Bronchus fibroblast of lung (primary cell): ENCODE measurements around the genes CPNE2, PSME3IP1, CCL22 and ZNF319.

- RAMPAGE, long total RNA, result no peak
Measured at GRCh38 chr16:56994210-56994799, 4.9 kb downstream of the NLRC5 start.

DNA sequence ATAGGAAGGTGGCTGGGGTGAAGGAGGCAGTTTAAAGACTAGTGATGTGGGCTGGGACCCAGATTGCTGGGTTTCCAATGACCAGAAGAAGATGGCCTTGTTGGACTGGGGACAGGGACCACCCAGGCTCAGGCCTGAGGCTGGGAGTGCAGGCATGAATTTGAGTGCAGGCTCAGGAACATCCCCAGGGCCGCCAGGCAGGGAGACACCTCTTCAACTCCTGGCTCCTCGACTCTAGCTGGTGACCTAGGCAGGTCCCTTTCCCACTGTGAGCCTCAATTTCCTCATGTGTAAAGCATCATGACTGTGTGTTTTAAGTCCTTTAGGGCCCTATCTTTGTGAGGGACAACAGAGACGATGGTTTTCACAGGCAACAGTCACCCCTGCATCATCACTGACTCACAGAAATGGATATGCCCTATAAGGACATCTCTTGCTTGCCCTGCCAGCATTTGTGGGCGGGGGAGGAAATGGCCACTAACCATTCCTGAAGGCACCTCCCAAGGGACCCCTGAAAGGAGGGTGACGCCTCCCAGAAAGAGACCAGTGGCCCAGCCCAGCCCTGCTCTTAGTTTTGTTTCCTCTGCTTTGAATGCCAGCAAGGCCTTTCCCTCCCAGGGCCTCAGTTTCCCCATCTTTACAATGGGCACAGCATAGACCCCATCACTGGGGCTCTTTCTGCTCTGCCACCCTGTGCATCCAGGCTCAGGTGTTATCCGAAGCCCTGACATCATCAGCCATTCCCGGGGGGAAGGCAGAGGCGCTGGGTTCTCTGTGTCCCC lies 11.2 kb downstream of the NLRC5 start:
- RAMPAGE, long total RNA, result no peak

DNA sequence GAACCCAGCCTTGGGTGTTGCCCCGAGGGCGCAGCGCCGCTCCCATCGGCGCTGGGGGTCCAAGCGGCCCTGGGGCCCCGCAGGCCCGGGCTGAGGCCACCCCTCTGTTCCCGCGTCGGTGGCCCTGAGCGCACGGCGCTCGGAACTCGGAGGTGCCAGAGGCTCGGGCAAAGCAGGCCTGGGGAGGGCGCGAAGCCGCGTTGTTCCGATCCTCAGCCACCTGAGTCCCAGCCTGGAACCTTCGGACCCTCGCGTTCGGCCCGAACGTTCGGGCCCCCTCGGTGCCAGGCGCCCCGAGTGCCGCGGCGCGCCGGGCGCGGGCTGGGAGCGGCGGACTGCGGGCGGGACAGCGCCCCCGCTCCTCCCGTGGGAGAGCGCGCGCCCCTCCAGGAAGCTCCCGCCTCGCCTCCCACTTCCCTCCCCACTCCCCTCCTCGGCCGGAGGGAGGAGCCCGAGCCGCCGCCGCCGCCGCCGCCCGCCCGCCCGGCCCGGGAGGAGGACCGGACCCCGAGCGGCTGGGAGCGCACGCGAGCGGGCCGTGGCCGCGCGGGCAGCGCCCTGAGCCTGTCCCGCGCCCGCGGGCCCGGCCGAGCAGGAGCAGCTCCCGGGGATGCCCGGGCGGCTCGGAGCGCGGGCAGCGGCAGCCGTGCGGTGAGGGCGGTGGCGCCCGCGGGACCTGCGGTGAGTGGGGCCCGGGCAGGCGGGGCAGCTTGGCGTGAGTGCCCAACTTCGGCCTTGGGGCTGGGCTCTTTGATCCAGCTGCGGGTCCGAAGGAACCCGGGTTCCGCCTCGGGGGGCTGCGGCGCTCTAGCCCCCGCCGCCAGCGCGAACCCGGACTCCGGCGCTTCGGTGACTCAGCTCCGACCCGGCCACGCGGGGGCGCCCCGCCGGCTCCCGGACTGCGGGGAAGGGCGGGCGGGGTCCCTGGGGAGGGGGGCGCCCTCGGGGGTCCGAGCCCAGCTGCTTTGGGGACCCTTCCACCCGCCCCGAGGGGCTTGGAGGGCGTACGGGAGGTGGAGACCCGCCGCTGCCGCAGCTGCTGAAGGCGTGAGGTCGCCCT lies at the start of gene CPNE2:
CPNE2 (plus strand) TSS at position 474 of the 1,060 bp plus-strand sequence.
- RAMPAGE, long total RNA, result no peak

DNA sequence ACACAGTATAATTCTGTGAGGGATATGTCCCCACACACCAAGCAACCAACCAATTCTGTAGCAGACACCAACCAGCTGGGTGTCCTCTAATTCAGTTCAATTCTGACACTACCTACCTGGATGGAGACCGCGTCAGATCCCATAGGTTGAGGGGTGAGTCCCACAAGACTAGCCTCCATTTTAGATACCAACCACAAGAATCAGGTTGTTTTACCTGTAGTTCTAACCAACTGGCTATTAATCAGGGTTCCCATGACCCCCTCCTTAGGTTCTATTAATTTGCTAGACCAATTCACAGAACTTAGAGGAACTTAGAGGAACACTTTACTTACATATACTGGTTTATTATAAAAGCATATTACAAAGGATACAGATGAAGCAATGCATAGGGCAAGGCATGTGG lies 4.4 kb downstream of the PSME3IP1 start:
- RAMPAGE, long total RNA, result no peak

DNA sequence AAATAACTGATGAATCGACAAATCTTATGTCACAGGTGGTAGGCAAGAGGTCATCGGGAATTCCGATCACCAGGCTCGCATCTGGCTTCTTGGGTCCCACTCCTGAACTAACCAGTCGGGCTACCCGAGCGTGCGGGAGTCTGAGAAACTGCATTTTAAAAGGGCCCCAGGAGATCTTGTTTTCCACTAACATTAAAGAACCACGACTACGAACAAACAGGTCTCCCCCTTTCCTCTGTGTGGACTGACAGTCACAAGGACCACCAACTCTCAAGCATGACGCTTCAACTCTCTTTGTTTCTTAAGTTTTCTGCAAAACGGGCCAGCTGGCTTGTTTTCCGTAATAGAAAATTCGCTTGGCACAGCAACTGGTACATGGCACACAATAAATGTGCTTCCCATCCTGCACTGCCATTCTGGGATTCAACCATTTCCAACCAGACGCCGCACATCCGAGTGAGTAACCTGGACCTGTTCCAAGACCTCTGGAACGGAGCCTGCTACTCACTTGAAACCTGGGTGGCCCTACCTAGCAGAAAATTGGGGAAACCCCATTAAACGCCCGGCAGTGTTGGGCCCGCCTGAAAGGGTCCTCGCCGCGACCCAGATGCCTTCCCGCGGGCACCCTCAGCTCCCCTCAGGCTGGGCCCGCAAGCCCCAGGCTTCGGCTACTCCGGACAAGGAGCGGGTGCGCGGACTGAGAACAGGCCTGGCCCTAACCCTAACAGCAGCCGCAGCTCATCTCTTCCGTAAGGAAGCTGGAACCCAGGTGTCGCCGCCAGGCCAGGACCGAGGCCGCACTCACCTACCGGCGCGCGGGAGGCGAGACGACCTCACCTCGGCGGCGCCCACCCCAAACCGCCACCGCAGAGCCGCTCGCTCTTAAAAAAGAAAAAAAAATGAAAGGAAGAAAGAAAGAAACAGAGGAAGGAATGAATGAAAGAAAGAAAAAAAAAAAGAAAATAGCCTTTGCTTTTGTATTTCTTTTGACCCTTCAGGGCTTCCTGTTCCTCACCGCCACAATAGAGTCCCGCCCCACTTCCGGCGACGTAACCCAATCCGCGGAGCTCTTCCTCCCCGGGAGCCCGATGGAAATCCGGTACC lies at the start of gene PSME3IP1:
PSME3IP1 (minus strand) TSS at position 1,024 of the 1,104 bp plus-strand sequence.
- RAMPAGE, long total RNA, result start-site peak on the minus strand centred at position 1,022 of the sequence, 59 bp wide, 1,161 and 774 reads in 2 replicates

DNA sequence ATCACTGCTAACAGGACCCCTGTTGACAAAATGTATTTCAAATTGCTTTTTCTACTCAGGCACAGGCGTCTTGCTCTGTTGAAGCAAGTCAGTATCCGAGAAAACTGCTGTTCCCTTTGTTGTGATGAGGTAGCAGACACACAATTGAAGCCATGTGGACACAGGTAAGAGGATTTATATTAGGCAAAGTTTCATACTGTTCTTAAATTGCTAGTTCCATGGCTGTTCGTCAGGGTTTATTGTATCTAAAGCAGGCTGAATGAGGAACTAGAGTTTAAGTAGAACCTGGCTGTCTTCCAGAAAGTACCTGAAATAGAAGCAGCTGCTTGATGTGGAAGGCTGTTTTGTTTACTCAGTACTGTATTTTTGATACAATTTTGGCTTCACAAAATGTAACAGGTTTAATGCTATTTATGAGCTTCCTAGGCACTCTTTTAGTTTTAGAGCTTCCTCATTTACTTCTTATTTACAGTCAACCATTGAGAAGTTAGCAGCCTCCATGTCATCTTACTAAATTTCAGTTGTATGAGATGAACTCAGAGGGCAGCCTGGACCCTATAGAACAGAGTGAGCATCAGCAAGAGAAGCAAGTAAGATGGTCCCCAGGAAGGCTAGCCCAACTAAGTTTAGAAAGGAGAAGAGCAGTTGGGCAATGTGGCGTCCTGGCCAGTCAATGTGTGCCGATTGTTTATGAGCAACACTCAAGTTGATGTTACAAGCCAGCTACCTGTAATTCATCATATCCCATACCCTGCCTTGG lies 9.8 kb upstream of the ARL2BP start:
- RAMPAGE, long total RNA, result no peak

- RAMPAGE, long total RNA, result no peak
Measured at GRCh38 chr16:57265951-57266481, 18.5 kb downstream of the PLLP start.

DNA sequence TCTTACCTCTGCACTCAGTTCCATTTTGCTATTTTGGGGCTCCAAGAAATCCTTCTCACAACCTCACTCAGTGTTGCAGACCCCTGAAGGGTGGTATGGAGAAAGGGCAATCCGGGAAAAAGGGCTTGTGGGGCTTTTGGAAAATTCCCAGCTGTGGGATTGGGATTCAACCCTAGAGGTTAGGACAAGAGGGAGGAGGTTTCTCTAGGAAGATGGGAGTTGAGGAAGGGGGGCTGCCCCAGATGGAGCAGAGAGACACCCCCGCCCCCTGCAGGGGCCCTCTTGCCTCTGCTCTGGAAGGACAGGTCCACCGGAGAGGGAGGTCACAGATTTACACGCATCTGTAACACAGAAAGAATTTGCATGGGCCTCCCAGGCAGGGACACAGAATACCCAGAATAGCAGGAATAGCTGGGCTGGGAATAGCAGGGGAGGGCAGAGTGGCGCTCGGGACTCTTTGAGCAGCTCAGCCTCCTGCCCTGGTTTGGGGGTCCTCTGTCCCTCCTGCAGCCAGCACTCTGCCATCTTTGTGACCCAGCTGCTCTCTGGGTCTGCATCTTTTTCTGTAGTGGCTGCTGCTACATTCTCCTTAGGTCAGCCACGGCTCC lies 33.7 kb upstream of the PLLP start:
- RAMPAGE, long total RNA, result no peak

- RAMPAGE, long total RNA, result no peak
Measured at GRCh38 chr16:57358610-57359047, at the start of gene CCL22. TSS of gene CCL22 (plus strand) at chr16:57358783.

- RAMPAGE, long total RNA, result no peak
Measured at GRCh38 chr16:57483830-57484465, 2.3 kb downstream of the DOK4 start.

DNA sequence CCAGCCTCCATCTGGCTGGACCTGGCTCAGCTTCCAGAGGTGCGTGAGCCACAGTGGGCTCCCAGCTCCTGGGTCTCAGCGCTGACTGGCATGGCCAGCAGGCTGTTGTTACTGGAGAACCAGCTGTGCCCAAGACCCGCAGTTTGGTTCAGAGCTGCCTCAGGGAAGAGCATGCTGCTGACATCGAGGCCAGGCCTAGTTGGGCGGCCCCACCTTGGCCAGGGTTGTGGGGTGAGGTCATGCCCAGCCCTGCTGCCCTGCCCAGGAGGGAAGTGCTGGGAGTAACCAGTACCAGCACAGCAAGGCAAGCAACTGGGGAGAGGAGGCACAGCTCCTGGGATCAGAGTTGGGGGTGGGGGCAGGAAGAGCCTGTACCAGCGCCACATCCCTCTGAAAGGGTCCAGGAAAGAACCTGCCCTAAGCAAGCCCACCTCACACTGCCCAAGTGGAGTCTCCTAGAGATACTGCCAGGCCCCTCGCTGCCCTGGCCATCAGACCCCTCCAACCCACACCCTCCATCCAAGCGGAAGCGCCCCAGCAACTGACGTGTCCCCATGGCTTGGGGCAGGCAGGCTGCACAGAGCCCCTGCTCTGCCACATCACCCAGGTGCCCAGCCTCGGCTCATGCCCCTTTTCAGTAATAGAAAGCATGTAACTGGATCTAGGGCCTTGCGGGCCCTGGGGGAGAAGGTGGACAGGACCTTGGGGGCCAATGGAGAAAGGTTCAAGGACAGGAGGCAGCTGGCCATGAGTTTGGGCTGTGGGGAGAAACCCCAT lies 1.0 kb downstream of the DOK4 start:
- RAMPAGE, long total RNA, result no peak

DNA sequence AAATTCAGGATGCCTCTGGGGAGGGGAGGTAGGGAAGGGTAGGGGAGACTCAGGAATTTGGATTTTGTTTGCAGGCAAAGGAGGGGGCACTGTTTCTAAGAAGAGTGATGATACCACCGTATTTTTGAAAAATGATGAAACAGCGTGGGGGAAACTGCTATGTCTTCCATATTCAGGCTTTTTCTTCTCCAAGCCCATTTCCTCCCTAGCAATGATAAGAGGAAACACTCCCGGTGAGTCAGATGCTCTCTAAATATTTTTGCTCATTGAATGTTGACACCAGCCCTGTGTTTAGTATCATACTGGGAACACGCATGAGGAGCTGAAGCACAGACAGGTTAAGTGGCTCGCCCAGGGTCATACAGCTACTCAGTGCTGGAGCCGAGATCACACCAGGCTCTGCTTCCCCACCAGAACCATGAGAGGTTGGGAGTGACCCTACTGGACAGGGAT lies 37.9 kb upstream of the ADGRG1 start:
- RAMPAGE, long total RNA, result no peak

DNA sequence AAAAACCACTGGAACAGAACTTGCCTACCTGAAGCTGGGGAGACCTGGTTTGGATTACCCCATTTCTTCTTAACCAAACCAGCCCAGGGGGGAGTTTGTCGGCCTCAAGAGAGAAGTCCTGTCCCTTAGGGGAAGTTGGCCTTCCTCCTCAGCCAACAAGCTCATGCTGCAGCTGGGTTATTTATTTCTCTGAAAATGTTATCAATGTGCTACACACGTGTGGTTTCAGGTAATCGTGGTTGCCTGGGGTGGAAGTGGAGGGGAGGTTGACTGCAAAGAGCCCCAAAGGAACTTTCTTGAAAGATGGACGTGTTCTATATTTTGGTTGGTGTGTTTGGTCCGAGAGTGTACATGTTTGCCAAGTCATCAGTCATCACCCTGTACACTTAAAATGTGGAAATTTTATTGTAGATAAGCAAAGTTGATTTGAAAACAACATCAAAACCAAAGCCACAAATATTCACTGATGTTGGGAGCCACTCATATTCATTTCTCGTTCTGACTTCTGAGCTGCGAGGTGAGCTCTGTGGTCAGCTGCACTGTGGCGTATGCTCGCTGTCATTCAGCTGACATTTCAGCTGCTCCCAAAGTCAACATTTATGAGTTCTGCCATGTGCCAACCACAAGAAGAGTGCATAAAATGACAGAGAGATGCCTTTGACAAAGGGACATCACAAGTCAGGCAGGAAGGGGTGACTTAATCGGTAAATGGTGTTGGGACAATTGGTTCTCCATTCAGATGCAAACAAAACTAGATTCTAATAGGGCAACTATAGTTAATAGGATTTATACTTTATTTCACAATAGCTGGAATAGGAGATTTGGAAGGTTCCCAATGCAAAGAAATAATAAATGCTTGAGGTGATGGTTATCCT lies 26.5 kb upstream of the ADGRG1 start:
- RAMPAGE, long total RNA, result no peak

GRCh38 chr16:57629065-57629461 lies 633 bp downstream of the ADGRG1 start:
- RAMPAGE, long total RNA, result no peak

DNA sequence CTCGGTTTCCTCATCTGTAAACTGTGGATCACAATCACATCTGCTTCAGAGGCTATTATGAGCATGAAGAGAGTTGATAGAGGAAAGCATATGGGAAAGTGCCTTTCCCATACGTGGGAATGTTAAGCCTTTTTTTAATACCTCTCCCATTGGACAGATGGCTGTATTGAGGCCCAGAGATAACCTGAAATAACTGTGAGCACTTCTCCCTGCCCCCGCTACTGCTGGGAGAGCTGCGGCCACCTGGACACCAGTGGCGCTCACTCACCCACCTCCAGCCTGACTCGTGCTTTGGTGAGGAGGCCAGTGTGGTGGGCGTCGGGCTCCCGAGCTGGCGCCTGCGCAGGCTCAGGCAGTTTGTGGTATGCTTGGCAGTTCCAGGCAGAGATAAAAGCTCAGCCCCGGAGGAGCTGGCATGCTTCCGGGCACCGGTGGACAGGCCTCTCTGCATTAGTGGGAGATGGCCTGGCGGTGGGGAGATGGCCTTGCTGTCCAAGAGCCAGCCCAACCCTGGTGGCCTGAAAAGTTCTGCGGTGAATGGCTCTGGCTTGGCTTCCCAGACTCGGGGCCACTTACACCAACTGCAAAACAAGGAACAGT lies 4.0 kb downstream of the ADGRG1 start:
- RAMPAGE, long total RNA, result no peak

DNA sequence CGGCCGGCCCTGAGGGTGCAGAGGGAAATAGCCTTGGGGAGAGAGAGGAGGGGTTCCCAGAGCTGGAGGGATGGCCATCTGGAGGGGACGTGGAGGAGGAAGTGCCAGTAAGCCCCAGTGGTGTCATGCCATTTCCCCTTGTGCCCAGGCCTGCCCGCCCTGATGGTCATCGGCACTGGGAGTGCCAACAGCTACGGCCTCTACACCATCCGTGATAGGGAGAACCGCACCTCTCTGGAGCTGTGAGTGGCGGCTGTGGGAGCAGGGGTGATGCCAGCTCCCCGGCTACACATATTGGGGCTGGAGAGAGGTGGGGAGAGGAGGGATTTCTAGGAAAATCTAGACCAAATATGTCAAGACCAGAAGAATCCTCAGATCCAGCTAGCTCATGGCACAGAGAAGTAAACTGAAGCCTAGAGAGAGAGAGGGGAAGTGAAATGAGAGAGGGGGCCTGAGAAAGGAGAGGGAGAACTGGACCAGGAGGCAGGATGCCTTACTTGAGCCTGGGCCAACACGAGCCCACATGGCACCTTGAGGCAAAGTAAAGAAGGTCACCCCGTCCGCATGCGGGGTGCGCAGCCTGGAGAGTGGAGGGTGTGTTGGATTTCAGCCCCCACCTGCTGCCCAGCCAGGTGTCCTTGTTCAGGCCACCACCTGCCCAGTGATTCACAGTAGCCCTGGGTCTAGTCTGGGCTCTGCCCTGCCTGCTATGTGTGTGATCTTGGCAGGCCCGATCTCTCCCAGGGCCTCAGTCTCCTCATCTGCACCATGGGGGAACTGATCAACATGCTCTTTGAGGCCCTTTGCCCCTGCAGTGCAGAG lies 10.2 kb upstream of the DRC7 start:
- RAMPAGE, long total RNA, result no peak

DNA sequence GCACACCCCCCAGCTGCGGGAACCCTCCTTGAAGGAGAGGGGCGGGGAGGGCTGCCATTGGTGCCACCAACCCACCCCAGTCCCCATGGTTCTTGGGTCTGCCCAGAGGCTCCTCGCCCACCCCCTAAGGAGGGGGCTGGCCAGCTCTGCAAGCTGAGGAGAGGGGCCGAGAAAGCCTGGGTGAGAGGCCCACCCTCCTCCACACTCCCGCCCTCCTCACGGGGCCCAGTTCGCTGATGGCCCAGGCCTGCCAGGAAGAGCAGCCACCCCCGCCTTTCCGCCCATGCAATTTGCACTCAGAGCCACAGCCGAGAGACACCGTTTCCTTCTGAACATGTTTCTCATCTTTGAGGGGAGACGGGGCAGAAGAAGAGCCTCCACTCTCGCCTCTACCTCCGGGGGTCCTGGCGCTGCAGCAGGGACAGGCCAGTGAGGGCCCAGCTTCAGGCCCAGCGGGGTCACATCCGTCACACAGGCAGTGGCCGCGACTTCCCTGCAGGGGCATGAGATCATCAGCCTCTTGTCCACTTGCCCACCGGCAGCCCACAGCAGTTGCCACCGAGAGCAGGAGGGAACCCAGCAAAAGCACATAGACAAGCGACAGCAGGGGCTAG lies 23.0 kb downstream of the KATNB1 start:
- RAMPAGE, long total RNA, result no peak

DNA sequence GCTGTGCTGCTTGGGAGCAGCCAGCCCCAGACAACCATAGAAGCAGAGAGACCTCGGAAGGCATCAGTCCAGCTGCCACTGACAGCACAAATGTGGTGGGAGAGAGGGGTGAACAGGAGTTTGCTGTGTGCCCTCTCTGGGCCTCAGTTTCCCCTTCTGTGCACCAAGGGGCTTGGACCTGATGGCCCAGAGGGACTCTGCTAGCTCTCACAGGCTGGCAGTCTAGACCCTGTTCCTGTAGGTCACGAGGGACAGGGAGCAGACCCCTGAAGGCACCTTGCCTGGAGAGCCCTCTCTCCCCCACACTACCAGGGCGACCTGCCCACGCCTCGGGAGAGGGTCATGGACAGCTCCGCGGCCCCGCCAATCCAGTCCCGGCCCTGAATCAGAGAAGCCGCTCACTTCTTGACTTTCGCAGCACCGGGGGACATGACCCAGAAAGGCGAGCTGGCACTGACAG lies 5.2 kb downstream of the KIFC3 start:
- RAMPAGE, long total RNA, result no peak

- RAMPAGE, long total RNA, result no peak
Measured at GRCh38 chr16:58000532-58001087, at the start of gene ZNF319. TSS of gene ZNF319 (minus strand) at chr16:58000672.

- RAMPAGE, long total RNA, result no peak
Measured at GRCh38 chr16:58047538-58048044, 22.0 kb downstream of the MMP15 start.